Epithelial cell of prostate (primary cell): Measurements from ENCODE around the genes SLC26A2 and RPS14.

DNA sequence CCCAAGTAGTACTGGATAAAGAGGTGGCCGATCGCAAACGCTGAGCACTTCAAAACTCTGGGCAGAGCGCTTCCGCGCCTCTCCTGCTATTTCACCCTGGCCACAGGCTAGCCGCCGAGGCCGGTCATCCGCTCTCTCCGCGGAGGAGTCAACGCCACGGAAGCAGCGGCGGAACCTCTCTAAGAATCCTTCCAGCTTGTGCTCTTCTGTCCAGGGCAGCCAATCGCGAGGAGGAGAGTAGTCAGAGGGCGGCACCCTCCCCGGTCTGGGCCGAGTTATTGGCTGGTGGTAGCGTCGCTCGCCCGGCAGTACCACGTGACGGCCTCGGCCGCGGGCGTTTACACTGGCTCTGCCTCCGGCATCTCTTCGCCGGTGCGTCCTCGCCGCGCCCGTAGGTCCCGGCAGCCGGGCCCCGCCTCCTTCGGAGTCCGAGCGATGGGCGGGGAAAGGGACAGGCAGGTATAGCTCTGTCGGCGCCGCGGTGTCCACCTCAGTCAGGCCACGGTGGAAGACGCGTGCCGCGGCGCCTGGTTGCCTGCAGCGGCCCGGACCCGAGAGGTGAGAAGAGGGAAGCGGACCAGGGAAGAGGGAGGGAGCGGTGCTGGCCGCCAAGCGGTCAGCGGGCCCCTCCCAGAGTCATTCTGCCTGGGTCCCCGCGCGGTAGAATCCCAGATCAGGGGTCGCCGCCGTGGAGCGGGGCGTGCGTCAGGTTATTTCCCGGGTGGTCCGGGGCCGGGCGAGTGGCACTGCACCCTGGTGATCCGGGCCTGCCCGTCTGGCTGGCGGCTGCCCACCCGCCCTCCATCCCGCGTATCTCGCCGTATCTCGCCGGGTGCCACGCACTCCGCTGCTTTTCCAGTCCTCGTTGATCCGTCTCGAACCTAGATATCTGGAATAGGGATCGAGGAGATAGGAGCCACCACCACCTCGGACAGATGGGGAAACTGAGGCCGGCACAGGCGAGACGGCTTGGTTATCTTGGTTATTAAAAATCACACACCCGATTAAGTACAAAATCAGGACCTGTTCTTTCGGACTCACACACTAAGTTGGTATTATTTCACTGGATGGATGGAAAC is at the start of gene SLC26A2:
Gene SLC26A2 (plus strand): TSS at position 337 of the 1,079 bp plus-strand sequence.
- RRBS: 1% methylated on average over 18 of the region's 99 CpGs

GRCh38 chr5:150163576-150164298 is 2.8 kb upstream of the CDX1 start:
- RRBS: no CpG with 5 or more reads among the region's 12 CpGs

DNA sequence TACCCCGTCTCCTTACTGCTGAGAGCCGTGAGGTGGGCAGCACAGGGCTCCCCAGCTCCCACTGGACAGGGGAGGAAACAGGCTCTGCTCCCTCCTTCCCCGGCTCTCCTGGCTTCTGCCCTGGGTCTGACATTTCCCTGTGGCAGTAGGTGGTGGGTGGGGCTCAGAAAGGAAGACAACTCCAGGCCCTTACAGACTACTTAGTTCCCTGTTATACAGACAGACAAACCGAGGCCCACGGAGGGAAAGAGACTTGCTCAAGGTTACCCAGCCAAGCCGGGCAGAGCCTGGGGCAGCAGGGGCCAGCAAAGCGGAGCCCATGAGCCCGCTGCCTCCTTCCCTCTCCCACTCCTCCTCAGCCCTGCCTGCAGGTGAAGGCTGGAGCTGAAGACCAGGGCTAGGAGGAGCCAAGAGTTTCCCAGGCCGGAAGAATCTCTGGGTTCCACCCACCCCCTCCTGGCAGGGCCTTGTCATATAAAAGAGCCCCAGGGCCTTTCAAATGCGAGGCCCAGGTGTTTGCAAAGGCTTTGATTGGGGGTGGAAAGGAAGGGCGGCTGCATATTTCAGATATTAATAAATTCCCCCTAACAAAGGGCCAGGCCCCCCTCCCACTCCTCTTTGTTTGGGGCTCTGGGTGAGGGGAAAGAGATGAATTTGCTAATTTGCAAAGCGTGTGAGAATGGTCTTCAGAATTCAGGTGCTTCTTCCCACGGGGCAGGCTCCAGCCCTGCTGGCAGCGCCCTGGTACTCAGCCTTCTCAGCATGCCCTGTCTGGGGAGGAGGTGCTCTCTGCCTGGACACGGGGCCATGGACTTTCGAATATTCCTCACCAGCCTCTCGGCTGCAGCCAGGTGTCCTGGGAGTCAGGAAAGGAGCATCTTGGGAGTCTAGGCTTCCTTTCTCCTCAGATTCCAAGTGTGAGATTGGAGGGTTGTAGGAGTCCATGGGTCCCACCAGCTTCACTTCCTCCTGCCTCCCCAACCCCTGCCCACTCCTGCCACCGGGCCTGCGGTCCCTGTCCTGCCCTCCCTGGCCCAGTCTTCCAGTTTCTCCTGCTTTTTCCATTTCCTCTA is 21.5 kb downstream of the SLC6A7 start:
- RRBS: no CpG with 5 or more reads among the region's 19 CpGs

GRCh38 chr5:150246545-150247271 is 42.9 kb downstream of the CAMK2A start:
- RRBS: no CpG with 5 or more reads among the region's 8 CpGs

DNA sequence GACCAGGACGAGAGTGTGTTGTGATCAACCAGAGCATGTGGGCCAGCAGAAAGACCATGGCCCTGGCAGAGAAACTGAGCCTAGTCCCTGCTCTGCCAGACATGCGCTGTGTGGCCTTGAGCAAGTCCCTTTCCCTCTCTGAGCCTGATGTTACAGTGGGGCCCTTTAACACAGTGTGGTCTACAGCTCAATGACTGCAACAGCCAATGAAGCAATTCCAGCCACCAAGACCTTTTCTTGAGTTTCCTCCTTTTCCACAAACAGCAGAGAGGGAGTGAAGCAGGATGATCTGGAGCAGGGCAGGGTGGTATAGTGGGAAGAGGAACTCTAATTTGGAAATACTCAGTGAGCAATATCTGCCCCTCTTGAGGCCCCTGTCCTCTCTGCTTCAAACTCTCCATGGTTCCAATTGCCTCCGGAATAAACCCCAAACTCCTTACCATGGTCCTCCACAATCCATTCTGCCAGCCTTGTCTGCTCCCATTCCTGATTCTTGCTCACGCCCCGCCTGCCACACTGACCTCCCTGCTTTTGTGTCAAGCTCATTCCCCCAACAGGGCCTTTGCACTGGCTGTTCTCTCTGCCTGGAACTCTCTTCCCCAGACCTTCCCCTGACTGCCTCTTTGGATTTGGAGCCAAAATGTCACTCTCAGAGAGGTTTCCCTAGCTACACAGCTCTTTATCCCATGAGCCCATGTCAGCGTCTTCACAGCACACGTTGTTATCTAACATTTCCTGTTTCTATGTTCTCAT is 26.0 kb upstream of the ARSI start:
- RRBS: no CpG with 5 or more reads among the region's 7 CpGs

GRCh38 chr5:150394022-150394821 is 18.5 kb downstream of the CD74 start:
- RRBS: no CpG with 5 or more reads among the region's 8 CpGs

DNA sequence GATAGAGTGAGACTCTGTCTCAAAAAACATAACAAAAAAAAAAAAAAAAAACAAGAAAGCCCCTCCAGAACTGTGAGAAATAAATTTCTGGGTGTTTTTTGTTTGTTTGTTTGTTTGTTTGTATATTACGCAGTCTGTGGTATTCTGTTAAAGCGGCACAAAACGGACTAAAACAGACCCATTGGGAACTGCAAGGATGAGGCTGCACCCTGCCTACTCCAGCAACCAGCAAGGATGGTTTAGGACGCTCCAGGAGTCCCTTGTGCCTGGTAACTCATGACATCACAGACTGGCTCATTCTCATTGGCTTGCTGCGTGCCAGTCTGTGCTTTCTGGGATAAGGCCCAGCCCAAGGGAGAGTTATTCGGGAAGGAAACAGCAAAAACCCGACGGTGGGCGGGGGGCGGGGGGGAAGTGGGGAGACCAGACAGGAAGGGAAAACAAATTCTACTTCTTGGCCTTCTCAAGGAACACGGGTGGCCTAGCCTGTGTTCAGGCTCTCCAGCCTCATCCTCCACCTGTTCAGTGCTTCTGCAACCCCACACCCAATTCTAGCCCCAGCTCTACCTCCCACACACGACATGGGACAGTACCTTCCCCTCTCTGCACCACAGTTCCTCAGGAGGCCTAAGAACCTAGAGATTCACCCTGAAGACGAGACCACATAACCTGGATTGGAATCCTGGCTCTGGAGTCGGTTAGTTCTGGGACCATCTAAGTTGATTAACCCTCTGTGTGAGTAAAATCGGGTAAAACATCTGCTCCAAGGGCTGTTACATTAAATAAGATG is 2.8 kb downstream of the CD74 start:
- RRBS: no CpG with 5 or more reads among the region's 15 CpGs

DNA sequence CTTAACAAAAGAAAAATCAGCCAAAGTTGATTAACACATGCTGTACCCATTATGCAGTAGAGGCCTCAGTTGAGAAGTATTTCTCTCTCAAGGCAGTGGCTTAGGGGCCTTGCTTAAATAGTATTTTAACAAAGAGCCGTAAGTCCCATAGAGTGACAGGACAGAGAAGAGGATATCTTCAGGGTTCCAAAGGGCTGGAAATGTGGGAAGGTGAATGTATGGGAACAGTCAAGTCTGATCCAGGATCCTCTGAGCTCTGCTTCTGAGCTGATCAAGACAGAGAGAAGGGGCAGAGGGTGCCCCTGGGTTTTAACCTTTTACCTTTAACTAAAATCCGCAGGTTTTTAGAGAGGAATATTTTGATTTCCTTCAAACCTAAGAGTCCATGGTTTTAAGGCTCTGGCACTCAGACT is 597 bp upstream of the CD74 start:
- RRBS: no CpG with 5 or more reads among the region's 2 CpGs

- RRBS: 2% methylated on average over 15 of the region's 51 CpGs
Observed at GRCh38 chr5:150449597-150450382, at the start of gene RPS14. Gene RPS14, minus strand, starts transcription at chr5:150449739.

DNA sequence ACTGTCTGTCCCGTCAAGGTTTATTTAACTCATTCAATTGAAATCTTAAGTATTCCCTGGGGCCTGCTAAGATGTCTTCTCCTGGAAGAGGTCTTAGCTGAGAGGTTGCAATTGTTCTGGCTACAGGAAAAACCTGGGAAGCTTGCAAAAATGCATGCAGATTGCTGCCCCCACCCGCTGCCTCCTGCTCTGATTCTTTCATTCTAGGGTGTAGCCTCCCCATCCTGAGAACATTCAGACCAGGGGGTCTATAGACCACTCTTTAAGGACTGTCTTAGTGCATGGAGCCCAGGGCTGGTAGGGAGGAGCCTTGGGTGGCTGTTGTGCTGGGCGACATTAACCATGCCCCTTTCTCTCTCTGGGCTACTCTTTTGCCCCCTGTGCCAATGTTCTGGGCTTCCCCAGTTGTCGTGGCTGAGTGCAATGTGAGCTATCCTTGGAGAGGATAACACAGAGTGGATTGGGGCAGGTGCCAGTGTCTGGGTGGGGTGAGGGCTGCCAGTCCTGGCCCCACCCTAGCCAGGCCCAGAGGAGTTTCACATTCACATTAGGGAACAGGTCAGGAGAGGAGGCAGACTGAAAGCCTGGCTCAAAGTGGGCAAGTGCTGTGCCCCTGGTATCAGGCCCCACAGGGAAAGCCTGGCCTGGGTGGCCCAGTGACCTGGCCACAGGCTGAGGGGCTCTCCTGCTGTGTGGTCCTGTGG is 7.7 kb upstream of the NDST1 start:
- RRBS: no CpG with 5 or more reads among the region's 4 CpGs

- RRBS: no CpG with 5 or more reads among the region's 7 CpGs
Observed at GRCh38 chr5:150508880-150509411, 1.0 kb downstream of the NDST1 start.

GRCh38 chr5:150514739-150515319 is 6.9 kb downstream of the NDST1 start:
- RRBS: 31% methylated on average over 2 of the region's 3 CpGs

DNA sequence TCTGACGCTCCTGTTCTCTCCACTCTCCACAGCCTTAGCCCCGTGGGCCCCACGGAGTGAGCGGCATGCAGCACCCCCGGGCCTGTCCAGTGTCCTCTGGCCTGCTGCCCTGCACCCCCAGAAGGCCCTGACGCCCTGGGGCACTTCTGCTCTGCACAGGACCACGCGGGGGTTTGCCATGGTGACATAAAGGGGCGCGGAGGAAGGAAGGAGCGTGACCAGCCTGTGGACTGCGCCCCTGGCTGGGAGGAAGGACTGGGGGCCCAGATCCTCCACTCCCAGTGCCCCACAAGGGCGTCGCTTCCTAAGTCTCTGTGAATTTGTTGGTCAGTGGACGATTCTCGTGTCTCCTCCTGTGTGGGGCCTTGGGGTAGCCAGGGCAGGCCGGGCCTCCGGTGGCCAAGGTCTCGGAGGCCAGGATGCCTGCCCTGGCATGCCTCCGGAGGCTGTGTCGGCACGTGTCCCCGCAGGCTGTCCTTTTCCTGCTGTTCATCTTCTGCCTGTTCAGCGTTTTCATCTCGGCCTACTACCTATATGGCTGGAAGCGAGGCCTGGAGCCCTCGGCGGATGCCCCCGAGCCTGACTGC is 13.0 kb downstream of the NDST1 start:
- RRBS: 8% methylated on average over 3 of the region's 29 CpGs

- RRBS: no CpG with 5 or more reads among the region's 5 CpGs
Observed at GRCh38 chr5:150526414-150526987, 18.6 kb downstream of the NDST1 start.

DNA sequence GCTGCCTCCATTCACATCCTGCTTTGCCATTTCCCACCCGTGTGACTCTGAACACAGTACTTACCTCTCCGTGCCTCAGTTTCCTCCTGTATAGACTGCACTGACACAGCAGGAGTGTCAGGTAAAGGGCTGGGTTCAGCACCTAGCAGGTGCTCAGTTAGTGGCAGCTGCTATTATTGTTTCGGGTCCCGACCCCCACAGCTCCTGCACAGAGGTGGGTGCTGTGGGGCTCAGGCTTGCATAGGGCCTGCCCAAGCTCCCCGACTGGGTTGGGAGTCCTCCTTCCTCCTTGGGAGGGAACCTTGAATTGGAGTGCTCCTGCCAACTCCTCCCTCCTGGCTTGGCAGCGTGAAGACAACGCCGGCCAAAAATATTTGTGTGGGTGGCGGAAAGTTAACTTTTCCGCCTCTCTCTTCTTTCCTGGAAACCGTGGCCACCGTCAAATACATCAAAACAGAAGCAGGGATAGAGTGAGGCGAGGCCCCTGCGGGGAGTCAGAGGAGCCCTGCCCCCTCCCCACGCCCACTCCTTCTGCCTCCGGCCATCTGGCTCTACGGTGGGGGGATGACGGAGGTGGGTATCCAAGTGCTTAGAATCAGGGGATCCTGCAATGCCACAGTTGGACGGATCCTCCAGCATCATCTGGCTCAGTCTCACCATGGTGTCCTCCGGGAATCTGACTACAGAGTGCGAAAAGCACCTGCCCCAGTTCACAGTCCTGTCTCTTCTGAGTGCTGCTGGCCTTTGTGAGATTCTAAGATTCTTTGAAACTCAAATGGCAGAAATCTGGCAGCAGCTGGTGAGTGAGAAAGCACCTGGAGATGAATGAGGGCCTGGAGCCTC is 25.3 kb upstream of the SYNPO start:
- RRBS: no CpG with 5 or more reads among the region's 21 CpGs

GRCh38 chr5:150643160-150643657 is 2.7 kb downstream of the SYNPO start:
- RRBS: no CpG with 5 or more reads among the region's 9 CpGs

- RRBS: no CpG with 5 or more reads among the region's 12 CpGs
Observed at GRCh38 chr5:150658883-150660048, 1.8 kb upstream of the MYOZ3 start.

DNA sequence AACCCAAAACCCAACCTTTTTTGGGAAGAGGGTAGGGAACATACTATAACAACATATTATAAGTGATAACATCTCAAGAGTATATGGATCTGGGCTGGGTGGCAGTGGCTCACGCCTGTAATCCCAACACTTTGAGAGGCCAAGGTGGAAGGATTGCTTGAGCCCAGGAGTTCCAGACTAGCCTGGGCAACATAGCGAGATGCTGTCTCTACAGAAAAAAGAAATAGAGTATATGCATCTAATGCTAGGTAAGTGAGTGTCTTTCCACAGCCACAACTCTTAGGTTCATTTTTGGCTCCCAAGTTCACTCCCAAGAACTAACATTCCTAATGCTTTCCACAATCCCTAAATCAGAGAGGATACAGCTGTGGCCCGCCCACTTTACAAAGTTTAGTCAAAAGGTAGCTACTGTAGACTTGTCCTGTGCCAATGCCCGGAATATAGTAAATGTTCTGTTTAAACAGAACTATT is 1.4 kb downstream of the RBM22 start:
- RRBS: no CpG with 5 or more reads among the region's 4 CpGs

GRCh38 chr5:150700271-150700901 is 476 bp downstream of the RBM22 start:
- RRBS: under 1% methylated on average over 16 of the region's 40 CpGs

DNA sequence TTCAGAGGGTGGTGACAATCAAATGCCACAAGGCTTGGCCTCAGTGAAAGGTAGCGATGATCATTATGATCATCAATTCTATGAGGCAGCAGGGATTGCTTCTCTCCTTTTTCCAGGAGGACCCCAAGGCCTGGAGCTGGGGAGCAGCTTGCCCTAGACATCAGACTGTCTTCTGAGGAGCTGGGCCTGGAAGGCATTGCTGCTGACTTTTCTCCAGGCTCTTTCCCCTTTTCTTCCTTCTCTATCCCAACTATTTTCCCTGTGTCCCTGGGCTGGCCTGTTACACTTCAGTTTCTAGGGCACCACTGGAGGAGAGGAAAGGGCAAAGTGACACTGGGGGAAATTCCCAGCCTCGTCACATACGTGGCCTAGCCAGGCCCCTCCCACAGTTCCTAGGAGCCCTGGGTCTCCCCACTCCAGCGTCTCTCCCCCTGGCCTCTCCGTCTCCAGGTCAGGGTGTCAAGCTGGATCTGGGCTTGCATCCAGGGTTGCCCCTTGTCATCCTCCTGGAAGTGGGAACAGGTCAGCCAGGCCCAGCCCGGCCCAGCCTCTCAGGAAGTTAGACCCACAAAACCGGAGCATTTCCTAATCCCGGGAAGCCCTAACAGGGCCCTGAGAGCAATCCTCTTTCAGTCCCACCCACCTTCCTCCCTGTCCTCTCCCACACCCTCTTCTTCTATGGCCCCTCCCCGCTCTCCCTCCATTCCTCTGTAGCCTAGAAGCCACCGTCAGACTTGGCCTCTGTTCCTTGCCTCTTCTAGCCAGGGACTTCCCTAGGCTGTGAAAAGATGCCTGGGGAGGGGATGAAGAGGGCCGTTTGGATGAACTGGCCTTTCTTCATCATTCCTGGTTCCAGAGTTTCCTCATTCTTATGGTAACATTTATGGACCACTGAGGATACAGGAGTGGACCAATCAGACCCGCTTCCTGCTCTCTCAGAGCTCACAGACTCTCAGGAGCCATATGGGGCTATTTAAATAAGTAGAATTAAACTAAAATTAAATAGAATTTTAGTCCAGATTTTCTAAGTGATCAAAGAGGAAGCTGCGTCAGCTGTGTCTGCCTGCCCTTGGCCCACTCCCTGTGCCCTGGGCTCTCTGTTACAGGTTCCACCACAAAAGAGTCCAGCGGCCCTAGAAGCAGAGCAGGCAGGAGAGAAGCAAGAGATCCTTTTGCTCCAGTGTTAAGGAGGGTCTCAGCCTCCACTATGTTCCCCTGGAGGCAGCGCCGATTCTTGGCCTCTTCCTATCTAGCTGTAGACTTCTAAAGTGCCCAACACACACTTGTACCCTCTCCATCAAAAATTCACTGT is 4.9 kb upstream of the TNIP1 start:
- RRBS: no CpG with 5 or more reads among the region's 16 CpGs